Left ventricle myocardium (tissue), 1 donor: ENCODE results near the gene TRABD.

DNA sequence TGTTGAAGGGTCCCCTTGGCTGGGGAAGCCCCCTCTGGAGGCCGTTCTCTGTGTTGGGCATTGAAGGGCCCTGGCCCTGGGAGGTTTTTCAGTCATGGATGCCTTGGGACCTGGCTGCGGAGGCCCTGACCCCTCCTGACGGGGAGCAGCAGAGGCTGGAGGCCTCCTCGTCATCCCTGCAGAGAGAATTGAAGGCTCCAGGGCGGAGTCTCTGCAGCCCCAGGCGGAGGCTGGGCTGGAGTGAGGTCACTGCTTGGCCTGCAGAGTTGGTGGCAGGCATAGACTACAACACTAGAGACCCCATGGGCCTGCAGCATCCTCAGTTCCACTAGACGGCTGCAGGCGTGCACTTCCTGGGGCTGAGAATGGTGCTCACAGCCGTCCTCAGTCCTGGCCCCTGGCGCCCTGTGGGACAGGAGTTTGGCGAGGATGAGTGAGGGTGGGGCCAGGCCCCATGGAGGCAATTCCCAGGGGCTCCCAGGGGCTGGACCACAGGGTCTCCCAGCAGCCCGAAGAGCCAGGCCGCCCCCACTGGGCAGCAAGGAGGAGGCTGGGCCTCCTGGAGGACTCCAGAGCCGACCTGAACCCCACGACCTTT lies 143.4 kb downstream of the TAFA5 start:
- PRO-cap = no peak

- PRO-cap = no peak
Measured at GRCh38 chr22:49448579-49449138, 379.0 kb downstream of the BRD1 start.

DNA sequence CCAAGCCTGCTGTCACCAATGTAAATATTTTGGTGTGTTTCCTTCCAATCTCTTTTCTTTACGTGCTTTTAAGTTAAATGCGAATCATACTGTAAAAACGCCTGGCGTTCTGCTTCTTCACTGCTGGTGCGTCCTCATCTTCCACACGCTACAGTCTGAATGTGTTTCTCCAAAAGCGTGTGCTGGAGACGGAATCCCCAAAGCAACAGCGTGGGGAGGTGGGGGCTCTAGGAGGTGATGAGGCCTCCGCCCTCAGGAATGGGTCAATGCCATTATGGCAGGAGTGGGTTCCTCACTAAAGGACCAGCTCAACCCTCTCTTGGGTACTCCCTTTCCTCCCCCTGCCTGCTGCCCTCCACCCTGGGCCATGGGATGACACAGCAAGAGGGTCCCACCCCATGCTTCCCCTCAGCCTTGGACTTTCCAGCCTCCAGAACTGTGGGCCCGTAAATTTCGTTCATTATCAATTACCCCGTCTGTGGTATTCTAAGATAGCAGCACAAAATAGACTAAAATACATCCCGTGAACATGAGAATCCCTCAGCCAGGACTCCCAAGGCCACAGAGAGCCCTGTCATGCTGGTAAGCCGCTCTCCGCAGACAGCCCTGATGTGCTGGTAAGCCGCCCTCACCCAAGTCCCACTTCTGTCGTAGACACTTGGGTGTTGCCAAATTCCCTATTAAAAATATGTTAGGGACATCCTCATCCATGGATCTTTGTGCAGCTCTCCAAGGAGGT lies 220.5 kb downstream of the BRD1 start:
- PRO-cap = no peak

DNA sequence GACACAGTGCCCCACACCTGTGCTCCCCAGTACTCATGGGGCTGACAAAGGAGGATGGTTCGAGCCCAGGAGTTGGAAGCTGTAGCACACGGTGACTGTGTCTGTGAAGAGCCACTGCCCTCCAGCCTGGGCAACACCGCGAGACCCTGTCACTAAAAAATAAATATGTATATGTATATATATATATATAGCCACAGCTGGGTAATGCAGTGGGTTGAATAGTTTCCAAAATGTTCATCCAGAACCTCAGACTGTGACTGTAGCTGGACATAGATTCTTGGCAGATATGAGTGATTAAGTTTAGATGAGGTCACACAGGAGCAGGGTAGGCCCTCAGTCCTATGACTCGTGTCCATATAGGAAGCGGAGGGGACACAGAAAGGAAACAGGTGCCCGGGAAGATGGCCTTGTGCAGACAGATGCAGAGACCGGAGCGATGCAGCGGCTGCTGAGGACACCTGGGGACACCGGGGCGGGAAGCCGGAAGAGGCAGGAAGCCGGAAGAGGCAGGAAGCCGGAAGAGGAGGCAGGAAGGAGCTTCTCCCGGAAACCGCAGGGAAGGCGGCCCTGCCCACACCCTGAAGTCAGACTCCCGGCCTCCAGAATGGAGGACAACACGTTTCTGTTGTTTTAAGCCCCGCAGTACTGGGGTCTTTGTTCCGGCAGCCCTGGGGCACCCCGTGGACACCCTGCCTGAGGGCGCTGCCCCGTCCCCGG lies 103.8 kb downstream of the BRD1 start:
- PRO-cap = no peak

- PRO-cap = no peak
Measured at GRCh38 chr22:49806360-49806579, 21.4 kb downstream of the BRD1 start.

- PRO-cap = no peak
Measured at GRCh38 chr22:49816400-49817395, 11.0 kb downstream of the BRD1 start.

DNA sequence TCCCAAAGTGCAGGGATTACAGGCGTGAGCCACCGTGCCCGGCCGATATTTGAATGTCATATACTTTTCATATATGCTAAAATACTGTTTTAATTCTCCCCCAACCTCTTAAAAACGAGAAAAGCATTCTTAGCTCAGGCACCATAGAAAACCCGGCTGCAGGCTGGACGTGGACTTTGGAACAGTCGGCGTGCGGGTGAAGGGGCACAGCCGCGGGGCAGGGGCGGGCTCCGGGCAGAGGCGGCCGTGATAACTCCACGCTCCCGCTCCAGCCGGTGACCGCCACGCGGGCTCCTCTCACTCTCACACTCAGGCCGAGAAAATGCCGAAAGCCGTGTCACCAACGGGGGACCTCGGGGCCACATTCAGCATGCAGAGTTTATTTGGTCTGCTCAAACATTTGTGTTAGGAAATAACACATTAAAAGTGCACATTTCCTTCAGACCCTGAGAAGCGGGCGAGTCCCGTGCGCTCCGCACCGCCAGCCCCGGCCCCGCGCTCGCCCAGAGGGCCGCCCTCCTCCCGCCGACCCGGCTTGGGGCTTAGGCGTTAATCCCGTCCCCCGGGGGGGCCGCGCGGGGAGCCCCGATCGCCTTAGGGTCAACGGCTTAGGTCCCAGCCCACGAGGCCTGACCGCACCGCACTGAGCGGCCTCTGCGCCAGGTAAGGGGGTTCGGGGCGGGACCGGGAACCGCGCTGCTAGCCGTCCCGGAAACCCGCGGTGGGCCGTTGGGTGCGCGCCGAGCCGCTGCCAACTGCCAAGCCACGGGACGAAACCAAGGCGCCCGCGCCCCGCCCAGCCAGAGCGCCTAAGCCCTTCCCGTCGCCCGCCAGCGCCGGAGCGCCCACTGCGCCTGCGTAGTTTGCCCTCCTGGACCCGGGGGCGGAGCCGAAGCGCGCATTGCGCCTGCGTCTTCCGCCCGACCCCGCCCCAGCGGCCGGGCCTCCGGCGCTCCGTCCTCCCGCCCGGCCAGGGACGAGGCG lies 595 bp upstream of the ZBED4 start:
- PRO-cap = unidirectional peak, plus-strand start at position 306 of the sequence; bidirectional peak, plus-strand start outside the sequence, minus-strand start at position 731 of the sequence

GRCh38 chr22:49947032-49947491 lies 13.5 kb upstream of the PIM3 start:
- PRO-cap = no peak

GRCh38 chr22:49970965-49971814 lies 10.6 kb downstream of the PIM3 start:
- PRO-cap = bidirectional peak, plus-strand start at chr22:49971022, minus-strand start at chr22:49970844; unidirectional peak, plus-strand start at chr22:49971212; unidirectional peak, plus-strand start at chr22:49971233; bidirectional peak, plus-strand start at chr22:49971667, minus-strand start at chr22:49971482

DNA sequence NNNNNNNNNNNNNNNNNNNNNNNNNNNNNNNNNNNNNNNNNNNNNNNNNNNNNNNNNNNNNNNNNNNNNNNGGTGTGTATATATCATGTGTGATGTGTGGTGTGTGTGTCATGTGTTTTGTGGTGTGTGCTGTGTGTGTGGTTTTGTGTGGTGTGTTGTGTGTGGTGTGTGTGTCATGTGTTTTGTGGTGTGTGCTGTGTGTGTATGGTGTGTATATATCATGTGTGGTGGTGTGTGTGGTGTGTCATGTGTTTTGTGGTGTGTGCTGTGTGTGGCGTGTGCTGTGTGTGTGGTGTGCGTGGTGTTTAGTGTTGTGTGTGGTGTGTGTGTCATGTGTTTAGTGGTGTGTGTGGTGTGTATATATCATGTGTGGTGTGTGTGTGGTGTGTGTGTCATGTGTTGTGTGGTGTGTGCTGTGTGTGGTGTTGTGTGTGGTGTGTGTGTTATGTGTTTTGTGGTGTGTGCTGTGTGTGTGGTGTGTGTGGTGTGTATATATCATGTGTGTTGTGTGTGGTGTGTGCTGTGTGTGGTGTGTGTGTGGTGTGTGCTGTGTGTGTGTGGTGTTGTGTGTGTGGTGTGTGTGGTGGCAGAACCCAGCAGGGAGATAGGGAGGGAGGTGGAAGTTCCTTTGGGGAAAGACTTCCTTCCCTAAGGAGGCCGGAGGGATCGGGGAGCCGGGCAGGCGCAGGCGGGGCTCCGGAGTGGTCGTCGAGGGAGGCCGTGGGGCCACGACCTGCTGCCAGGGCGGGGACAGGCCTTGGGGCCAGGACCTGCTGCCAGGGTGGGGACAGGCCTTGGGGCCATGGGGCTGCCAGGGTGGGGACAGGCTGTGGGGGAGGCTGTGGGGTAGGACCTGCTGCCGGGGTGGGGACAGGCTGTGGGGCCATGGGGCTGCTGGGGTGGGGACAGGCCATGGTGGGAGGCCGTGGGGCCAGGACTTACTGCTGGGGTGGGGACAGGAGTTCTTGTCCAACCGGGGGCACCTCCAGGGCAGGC lies 15.0 kb downstream of the PIM3 start:
- PRO-cap = no peak

- PRO-cap = no peak
Measured at GRCh38 chr22:50016813-50017409, 4.3 kb upstream of the IL17REL start.

DNA sequence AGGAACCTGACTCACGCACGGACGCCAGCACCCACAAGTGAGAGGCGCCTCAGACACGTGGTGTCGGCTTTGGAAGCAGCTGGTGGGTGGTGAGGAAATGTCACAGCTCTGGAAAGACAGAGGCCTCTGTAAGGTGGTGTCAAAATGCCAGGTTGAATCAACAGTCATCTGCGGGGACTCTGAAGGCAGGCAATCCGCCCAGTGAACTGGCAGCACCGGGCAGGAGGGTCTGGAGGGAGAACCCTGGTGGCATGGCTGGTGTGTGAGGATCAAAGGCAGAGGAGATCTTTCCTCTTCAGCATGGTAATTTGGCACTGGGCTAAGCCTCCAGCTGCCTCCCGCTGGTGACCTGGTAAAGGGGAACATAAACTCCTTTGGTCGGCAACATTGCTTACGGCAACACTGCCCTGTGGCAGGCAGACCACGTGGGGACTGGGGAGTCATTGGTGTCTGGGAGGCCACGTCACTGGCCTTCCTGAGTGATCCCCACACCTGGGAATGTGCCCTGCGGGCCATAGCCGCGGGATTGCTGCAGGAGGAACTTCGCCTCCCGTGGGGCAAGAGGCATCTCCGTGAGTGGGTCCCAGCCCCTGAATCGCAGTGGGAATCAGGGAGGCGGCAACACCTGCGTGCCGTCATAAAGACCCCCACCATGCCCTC lies 15.5 kb upstream of the IL17REL start:
- PRO-cap = no peak

GRCh38 chr22:50116997-50117679 lies 27.3 kb downstream of the MOV10L1 start:
- PRO-cap = no peak

DNA sequence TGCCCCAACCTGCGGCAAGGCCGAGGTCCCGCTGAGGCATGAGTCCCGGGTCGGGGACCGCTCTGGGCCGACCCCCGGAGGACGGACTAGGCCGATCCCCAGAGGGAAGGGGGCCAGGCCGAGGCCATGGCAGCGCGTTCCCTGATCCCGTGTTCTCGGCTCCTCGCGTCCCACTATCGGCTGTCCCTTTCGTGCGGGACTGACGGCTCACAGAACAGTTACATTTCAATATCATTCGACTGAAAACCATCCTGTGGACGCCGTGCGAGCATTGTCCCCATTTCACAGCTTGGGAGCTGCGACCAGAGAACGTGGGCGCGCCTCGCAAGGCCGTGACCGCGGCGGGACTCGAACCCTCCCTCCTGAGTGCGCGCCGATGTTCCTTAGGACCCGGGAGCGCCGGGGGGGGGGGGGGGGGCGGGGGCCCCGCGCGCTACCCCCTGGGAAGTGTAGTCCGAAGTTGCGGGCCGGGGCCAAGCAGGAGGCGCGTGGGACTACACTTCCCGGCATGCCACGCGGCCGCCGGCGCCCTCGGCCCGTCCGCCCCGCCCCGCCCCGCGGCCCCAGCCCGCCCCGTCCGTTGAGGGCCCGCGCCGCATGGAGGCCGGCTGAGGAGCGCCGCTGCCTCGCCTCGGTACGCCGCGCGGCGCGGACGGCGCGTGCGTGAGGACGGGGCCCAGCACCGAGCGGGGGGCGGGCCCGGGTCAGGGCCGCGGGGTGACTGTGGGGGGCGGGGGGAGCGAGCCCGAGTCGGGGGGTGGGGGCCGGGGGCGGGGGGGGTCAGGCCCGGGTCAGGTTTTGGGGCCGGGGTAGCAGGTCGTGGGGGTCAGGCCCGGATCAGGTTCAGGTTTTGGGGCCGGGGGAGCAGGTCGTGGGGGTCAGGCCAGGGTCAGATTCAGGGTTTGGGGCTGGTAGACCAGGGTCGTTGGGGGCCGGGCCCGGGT lies at the start of gene TRABD:
Gene TRABD, plus strand, starts transcription at position 571 of the 944 bp plus-strand sequence.
- PRO-cap = bidirectional peak, plus-strand start at position 591 of the sequence, minus-strand start at position 368 of the sequence

DNA sequence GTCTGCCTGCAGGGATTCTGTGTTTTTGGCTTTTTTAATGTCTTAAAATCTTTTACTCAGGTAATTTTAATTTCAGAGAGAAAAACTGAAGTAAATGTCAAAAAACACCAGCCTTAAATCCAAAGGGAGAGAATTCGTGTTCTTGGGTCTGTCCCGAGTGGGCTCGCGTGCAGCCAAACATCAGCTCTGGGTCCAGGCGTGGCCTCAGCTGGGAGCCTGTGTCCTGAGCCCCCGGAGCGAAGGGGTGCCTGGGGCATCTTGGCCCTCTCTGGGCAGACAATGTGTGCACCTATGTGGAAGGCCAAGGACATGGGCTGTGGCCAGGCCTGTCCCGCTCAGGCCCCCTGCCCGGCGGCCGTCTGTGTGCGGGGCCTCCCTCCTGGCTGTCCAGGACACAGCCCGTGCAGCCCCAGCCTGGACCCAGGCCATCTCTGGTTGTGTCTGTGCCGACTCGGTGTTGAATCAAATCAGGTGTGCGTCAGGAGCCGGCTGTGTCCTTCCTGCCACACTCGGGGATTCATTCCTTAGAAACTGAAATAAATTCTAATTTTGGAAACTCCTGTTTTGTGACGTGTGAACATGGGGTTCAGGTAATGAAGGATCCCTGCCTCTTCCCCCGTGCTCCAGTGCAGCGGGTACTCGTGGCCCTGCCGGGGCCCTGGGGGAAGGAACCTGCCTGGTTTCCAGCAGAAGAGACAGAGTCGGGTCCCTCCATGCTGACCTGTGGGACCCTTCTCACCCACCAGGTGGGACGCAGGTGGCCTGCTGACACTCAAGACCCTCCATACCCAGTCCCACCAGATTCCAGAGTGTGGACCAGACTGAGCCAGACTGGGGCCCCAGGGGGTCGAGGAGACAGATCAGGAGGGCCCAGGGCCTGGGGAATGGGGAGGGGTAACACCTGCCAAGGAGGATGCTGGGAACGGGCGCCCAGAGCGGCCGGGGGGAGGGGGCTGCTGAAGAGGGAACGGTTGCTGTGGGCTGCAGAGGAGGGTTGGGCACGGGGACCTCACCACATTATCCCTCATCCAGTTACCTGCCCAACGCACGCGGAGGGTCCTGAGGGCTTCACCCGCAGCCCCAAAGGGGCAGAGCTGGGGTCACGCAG lies 1.4 kb upstream of the SELENOO start:
- PRO-cap = no peak

GRCh38 chr22:50286067-50286946 lies 16.1 kb upstream of the MAPK11 start:
- PRO-cap = no peak

DNA sequence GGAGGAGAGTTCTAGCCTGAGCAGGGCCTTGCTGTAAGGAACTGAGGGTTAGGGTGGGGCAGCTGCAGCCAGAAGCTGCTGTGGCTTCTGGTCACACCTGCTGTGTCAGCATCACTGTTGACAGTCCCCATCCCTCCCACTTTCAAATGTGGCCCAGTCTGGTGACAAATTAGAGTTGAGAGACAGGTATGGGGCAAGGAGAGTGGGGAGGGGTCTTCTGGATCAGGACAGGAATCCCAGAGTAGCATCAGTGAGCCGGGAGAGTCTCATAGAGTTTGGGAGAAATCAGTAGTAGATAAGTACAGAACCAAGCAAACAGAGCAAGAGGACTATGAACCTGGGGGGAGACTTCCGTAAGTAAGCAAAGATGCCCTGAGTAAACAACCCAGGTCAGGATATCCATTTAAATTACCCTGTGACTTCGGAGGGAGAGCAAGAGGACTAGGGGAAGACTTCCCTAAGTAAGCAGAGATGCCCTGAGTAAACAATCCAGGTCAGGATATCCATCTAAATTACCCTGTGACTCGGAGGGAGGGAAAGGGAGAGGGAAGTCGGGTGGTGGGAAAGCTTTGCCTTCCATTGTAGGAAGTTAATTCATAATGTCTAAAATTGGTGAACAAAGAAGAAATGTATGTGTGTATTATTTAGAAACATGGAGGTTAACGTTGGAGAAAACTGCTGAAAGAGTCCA lies 53.8 kb downstream of the PPP6R2 start:
- PRO-cap = no peak

- PRO-cap = no peak
Measured at GRCh38 chr22:50461472-50462159, 13.2 kb downstream of the SBF1 start.

- PRO-cap = no peak
Measured at GRCh38 chr22:50505630-50506422, 1.7 kb downstream of the LMF2 start.

DNA sequence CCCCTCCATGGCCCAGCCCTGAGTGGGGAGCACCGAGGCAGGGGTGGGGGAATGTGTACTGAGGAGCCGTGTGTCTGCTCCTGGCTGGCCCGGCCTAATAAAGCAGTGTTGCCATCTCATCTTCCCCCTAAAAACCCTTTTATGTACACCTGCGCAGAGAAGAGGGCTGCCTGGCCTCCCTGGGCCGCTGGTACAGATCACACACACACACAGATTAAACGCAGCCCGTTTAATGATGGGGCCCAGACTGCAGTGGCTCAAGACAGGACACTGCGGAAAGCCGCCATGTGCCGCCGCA lies 2.1 kb downstream of the SCO2 start:
- PRO-cap = no peak